Thoracic aorta (tissue), 1 donor: ENCODE results near the genes PIGM, PEA15 and SDHC.

DNA sequence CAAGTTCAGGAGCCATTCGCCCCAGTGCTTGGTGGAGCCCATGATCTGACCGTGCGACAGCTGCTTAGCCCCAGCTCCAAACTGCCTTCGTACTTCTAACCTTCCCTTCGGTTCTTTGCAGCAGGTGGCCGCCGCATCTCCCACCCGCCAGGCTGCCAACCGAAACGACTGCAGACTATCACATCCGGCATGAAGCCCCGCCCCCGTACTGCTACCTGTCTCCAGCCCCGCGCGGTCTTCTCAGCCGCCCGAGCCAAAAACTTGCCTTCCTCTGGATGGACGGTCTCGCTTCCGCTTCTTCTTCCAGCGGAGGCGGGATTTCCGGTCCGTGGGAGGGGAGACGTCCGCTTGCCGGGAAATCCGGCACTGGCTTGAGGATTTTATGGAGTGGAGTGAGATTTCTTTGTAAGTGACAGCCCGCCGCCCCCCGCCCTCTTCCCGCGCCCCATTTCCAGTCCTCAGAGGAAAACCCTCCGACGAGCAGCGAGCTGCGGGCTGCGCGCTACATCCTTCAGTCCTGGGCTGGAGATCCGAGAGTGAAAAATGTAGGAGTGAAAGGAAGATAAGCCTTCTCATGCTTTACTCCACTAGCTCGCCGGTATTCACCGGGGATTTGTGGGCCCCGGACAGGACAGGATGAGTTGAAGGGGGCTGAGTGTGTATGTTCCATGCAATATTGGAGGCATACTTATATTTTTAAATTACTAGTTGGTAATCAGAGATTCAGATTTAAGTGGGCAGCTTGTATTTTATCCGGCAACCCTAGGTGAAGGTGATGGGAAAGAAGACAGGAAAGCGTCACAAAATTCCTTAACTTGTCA lies at the start of gene PIGM:
Gene PIGM, minus strand, starts transcription at position 293 of the 821 bp plus-strand sequence.
- RAMPAGE, long total RNA: start-site peak on the minus strand centred at position 163 of the sequence, 60 bp wide, 12 reads; start-site peak on the minus strand centred at position 283 of the sequence, 83 bp wide, 49 reads

DNA sequence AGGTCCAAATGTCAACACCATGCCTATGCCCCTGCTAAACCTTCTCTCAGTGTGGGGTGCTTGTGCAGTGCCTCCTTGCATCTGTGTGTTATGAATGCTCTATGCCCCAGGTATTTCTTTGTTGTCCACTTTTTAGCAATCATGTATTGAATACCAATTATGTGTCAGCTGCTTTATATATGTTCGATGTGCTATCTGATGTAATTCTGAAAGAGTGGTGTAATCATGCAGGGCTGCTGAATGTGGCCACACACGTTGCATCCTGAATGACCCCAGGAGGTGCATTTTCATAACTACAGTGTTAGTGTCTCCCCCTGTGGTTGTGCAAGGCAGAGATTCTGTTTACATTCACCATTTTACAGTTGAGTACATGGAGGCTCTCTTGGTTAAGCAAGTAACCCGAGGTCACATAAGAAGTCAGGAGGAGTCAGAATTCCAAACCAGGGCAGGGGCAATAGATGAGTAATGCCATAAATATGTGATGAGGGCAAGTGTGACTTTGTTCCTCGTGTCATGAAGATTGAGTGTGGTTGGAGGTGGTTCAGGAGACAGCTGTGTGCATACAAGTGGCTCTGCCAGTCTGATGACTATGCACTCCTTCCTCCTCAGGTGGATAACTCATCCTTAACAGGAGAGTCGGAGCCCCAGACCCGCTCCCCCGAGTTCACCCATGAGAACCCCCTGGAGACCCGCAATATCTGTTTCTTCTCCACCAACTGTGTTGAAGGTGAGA lies 9.1 kb downstream of the ATP1A2 start:
- RAMPAGE, long total RNA: no peak

GRCh38 chr1:160143686-160143978 lies 7.8 kb upstream of the ATP1A4 start:
- RAMPAGE, long total RNA: no peak

- RAMPAGE, long total RNA: start-site peak on the plus strand at chr1:160205377-160205447, 977 reads
Measured at GRCh38 chr1:160204936-160205632, at the start of gene PEA15. TSS of gene PEA15 (plus strand) at chr1:160205384.

GRCh38 chr1:160213463-160214415 lies 8.6 kb downstream of the PEA15 start:
- RAMPAGE, long total RNA: start-site peak on the plus strand at chr1:160213817-160213959, 98 reads; start-site peak on the plus strand at chr1:160214078-160214173, 261 reads; start-site peak on the plus strand at chr1:160214237-160214248, 125 reads

GRCh38 chr1:160243740-160244175 lies 18.6 kb downstream of the DCAF8 start:
- RAMPAGE, long total RNA: start-site peak on the minus strand at chr1:160243963-160244018, 61 reads

- RAMPAGE, long total RNA: no peak
Measured at GRCh38 chr1:160401287-160401921, 1.0 kb downstream of the VANGL2 start.

DNA sequence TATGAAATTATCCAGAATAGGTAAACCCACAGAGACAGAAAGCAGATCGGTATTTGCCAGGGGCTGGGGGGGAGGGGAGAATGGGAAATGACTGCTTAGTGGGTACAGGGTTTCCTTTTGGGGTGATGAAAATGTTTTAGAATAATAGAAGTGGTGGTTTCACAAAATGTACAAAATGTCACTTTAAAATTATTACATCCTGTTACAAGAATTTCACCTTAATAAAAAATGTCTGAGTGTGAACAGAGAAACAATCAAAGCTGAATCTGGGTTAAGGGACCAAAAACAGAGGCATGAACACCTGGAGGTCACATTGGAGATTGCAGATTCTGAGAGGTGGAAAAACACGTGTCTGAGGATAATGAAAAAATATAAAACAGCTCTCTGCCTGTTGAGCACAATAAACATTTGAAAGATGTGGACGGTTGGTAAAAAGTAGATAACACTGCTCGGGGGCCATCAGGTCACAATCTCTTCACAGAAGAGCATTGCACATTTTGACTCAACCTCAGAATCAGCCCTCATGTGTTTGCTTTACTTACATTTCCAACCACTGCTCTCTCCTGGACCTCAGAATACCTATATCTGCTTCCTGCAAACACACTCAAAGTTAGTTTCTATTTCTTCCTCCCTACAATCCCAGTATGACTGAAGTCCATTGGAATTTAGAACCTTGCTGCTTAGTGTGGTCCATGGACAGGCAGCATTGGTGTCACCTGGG lies 3.2 kb downstream of the SLAMF6 start:
- RAMPAGE, long total RNA: no peak

- RAMPAGE, long total RNA: start-site peak on the minus strand at chr1:160565515-160565795, 5 reads
Measured at GRCh38 chr1:160565228-160565852, 14.0 kb downstream of the CD84 start.

DNA sequence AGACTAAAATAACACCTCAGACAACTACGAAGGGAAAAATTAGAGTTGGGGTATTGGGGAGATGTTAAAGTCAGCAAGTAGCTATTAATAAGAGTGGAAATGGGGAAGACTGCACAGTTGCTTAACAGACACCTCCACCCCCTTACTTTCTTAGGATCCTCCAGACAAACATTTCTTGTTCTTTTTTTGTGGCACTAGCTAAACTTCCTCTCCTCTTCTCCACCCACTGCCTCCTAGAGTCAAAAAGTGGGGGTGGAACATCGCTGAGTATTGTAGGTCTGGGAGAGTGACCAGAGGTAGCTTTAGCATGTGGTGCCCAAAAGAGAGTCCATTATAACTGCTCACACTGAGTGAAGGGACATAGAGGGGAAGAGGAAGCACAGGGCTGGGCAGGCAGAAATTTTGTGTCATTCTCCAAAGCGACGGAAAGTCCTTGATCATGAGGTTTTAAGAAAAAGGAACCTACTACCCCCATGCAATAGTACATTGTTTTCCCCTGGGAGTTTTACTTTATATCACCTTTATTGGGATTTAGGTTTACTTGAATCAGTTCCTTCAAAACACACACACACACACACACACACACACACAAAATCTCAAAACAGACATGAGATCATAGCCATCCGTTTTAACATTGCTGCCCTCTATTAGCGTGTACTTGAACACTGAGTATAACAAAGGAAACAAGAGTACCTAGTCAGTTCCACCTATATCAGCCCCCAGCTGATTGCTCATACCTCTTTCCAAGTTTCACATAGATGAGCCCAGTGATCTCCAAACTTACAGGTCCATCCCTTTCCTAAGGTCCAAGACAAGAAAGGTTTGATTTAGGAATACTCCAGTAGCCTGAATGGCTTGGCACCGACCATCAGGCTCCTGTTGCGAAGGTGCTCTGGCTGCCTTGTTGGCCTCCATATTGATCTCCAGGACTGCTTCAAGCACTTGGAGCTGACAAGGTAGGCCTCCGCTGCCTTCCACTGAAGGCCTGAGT lies 4.1 kb downstream of the CD84 start:
- RAMPAGE, long total RNA: no peak

- RAMPAGE, long total RNA: no peak
Measured at GRCh38 chr1:160622965-160623576, 23.8 kb downstream of the SLAMF1 start.

DNA sequence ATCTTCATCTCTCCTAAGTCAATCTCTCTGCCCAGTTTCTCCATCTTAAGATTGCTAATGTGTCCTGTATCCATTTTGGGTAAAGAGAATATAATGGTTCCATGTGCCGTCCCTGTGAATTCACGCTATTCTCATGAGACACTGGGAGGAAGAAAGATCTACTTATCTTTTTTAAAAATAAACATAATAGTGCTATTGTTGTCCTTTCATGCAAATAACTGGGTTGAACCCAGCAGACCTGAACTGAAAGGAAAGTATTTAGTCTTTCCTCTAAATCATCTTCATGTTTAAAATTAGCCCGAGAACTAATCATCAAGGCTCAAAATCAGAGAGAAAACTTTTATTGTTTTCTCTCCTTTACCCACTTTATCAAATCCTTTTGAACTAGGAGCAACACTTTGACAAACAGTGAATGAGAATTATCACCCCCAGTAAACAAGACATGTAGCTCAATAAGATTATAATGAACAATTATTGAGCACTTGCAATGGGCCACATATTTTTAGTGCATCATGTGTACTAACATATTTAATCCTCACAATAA lies 22.3 kb downstream of the SLAMF1 start:
- RAMPAGE, long total RNA: no peak

GRCh38 chr1:160674295-160674947 lies 27.6 kb upstream of the SLAMF1 start:
- RAMPAGE, long total RNA: no peak

- RAMPAGE, long total RNA: no peak
Measured at GRCh38 chr1:160752815-160753276, 13.8 kb downstream of the SLAMF7 start.

DNA sequence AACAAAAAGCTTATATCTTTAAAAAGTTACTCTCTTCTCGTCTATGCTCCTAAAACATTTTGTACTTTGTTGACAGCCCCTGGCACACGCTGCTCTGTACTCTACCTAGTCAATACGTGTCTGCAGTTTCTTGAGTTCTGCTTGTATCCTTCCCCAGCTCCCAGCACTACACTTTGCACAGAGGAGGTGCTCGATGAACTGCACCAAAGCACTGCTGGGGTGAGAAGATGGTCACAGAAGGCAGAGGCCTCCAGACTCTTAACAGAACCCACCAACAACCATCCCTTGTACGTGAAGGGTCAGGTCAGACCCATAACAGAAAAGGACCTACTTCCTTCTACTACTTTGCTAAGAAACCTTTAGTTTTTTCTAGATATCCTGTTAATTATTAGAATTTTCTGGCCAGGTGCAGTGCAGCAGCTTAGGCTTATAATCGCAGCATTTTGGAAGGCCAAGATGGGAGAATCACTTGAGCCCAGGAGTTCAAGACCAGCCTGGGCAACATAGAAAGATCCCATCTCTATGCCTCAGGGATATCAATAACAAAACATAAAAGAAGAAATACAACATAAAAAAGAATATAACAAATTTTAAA lies 8.9 kb downstream of the F11R start:
- RAMPAGE, long total RNA: no peak

DNA sequence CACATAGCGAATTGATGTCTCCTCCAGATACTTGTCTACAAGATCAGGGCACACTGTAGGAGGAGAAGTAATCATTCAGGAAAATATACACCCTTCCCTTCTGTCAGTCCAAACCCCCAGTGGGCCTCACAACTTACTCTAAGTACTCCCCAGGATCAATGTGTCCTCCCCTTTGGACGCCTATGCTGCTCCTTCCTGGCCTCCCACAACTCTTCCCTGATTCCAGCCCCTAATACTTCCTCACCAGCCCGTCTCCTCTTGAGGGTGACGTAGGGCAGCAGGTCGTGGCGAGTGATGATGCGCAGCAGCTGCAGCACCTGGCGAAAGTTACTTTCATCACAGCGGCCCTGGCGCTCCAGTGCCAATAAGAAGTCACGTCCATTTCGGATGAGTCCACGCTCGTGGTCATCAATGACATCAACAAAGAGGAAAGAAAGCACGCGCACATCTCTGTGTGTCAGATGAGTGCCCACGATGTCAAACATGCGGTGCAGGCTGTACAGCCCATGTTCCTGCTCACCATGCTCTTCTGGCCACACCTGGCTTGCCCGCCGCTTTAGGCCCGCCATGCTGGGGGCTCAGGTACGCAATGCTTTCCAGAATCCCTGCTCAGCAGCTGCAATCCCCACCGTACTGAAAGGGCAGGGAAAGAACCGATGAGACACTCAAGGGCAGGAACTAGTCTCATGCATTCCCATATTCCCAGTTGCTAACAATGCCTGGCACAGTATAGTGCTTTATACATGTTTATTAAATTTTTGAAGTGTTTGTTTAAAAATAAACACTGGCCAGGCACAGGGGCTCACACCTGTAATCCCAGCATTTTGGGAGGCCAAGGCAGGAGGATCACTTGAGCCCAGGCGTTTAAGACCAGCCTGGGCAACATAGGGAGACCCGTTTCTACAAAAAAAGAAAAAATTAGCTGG lies 6.3 kb downstream of the NIT1 start:
- RAMPAGE, long total RNA: no peak

DNA sequence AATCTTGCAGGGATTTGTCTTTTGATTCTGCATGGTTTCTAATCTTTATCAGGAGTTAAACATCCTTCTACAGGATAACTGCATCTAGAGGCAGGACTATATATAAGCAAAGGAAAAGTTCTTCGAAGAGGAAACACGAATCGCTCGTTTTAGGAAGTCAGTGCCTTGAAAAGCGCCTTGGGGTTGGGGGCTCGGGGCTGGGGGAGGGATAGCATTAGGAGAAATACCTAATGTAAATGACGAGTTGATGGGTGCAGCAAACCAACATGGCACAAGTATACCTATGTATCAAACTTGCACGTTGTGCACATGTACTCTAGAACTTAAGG lies 512 bp upstream of the UFC1 start:
- RAMPAGE, long total RNA: no peak

DNA sequence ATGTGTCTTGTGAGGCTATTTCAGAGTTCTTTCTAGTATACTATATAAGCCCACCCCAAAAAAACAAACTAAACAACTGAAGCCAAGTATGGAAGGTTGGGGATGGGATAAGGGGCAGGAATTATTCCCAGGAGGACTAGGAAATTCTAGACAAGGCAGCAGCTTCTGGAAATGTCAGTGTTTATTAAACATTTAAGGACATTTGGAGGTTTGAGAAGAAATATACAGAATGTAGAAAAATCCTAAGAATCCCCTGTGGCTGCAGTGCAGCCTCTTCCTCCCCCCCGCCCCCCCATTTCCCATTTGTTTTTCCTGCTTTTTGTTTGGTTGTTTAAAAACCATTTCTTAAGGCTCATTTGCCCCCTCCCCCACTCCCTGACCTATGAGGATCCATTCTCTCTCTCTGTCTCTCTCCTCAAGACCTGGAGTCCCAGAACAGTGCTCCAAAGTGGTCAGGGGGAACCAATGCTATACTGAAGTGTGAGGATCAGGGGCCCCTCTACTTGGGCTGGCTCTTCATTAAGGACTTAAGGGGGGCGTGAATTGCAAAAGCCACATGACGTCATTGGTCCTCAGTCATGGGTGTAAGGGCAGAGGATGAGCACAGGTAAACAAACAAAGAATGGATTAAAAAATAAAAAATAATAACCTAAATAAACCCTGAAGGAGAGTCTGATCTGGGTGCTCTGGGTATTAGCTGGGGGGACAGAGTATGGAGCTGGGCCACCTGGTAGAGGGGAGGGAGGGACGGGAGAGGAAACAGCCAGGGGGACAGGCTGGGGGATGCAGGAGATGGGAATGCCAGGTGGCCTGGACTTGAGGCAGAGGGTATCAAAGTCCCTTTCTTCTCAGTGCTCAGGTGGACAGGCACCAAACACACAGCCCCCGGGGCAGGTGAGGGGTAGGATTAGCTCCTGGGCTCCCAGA lies 4.9 kb downstream of the MPZ start:
- RAMPAGE, long total RNA: no peak

GRCh38 chr1:161310054-161310657 lies 388 bp upstream of the MPZ start:
- RAMPAGE, long total RNA: no peak

GRCh38 chr1:161314059-161315428 lies at the start of gene SDHC:
TSS of gene SDHC (plus strand) at chr1:161314381.
- RAMPAGE, long total RNA: start-site peak on the plus strand at chr1:161314380-161314400, 44 reads